Endometrial microvascular endothelial cells (primary cell): ENCODE results near the genes IL18R1 and SLC9A4.

DNA sequence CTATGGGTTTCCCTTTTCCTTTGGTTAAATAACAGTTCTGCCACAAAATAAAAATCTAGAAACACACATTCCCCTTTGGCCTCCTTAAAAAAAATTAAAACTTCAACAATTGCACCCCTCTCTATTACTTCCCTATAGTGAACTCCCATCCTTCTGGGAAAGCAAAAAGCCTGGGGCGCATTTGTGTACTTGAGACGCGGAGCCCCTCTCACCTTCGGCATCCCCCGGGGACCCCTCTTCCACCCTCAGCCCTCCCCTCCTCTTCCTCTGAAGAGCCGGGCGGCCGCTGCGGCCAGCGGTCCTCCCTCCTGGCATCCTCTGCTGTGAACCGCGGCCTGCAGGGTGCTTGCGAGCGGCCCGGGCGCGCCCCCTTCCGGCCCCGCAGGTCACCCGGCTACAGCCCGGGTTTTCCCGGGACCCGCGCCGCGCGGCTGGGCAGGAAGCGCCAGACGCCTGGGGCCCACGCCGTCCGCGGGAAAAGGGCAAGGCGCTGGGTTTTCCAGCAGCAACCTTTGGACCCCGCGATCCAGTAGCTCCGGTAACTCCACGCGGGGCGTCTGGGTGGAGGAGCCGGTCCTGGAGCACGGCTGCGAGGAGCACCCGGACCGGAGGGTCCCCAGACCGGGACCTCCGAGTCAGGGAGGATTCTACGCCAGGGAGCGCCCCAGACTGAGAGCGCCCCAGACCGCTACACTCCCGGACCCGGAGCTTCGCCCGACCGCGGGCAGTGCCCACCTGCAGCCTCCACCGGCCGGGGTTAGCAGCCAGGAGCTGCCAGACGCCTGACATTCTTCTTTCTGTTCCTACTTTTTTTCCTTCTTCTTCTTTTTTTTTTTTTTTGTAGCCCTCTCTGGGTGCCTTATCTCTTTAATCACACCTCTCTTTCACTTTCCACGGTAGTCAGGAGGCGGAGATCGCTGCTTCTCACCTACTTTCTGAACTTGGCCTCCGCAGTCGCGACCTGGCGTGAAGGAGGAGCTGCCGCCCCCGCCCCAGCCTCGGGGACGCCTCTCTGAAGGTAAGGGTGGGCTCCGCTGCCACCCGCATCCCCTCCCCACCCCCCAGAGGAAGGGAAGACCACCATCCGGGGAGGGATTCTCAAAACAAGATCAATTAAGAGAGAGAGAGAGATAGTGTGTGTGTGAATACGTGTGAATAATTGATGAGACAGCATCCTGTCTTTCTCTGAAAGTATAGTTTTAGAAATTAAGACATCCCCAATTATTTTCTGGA, at the start of gene IL18R1:
TSS of gene IL18R1 (plus strand) at position 414 of the 1,233 bp plus-strand sequence.
- RAMPAGE, long total RNA: no peak

DNA sequence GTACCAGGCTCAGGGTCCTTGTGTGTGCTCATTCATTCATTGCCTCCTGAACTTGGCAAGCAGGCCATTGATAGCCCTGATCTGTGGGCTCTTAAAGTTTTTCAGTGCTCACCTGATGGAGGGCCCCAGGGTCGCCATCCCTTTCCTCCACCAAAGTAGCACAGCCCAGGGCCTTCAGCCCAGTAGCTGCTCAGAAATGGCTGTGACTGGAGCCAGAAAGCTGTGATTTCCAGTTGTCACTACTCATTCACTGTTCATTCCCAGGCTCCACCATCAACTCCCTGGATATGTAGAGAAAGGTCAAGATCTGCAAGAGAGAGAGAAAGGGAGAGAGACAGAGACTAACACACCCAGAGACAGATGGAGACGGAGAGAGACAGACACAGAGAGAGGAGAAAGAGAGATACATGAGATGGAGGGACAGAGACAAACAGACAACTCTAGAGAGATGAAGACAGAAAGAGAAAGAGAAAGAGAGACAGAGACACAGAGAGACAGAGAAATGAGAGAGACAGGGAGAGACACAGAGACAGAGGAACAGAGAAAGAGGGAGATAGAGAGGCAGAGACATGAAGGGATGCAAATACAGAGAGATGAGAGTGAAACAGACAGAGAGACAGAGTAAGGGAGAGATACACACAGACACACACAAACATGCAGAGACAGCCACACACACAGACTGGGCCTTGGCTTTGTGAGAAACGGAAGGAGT, 32.0 kb downstream of the IL18R1 start:
- RAMPAGE, long total RNA: no peak

- RAMPAGE, long total RNA: no peak
These were observed at the start of gene SLC9A4 for GRCh38 chr2:102473041-102473544. Gene SLC9A4, plus strand, starts transcription at chr2:102473226.

- RAMPAGE, long total RNA: no peak
These were observed 837 bp upstream of the SLC9A2 start for GRCh38 chr2:102618468-102618964.

DNA sequence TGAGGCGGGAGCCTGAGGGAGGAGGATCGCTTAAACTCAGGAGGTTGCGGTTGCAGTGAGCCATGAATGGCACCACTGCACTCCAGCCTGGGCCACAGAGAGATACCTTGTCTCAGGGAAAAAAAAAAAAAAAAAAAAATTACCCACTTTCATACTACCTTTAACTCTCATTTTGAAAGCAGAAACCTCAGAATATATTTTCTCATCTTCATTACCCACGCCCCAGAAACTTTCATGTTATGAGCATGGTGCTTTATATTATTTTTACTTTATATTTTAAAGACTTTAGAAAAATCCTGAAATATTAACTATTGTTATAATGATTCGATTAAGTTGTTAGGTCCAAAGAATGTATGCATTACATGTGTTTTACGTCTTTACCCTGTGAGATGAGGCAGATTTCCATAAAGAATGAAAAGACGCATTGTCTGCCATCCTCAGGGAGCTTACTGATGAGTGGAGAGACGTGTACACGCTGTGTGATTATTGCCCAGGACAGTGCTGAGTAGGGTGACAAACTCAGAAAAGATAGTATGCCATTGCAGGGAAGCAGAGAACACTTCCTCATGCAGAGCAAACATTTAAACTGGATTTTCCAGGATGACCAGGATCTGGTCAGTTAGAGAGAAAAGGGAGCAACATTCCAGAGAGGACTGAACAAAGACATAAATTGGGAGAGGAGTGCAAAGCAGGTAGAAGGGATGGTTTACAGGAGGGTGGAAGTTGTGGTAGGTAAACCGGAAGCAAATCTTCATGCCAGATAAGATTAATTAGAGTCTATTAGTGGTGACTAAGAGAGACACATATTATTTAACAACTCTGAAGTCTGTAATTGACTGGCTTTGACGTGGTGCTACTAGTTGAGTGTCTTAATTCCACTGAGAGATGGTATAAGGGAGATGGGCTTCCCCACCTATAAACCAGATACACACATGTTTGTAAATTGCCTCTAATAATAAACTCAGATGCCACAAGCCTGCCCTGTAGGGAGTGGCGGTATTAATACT, 2.2 kb downstream of the SLC9A2 start:
- RAMPAGE, long total RNA: no peak

GRCh38 chr2:102664390-102664853, 45.1 kb downstream of the SLC9A2 start:
- RAMPAGE, long total RNA: no peak

DNA sequence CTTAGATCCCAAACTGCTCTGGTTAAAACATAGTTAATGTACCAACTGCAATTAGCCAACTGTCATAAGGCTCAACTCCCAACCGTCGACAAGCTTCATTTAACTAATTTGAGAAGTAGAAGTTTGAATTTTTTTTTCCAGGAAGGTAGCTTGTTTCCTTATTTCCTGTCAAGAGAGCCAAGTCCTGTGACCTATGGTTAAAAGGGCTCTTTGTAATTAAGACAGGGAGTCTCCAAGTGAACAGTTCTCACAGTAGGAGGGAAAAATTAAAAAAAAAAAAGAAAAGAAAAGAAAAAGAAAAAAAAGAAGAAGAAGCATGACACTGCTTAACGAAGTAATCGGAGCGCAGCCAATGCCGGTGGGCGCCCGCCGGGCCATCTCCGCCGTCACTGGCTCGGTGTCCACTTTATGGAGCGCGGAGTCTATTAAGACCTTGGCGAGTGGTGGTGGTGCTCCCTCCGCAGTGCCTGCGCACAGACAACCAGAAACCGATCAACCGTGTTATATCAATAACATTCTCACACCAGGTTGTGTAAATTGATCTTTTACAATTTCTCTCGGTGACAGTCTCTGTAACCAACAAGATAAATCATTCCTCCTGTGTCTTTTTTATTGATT, 197.3 kb upstream of the POU3F3 start:
- RAMPAGE, long total RNA: no peak

DNA sequence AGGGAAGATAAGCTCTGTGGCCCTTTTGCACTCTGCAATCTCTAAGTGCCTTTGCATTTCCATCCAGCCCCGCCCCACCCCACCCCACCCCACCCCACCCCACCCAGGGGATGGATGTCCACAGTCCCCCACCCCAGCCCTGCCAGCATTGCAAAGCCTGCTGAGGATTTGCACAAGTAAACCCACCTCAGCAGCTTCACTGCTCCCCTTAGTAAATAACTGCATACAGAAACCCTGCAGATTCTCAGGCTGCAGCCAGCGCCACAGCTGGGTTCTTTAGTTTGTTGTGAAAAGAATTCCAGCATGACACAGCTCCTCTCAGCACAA, 95.9 kb upstream of the POU3F3 start:
- RAMPAGE, long total RNA: no peak

GRCh38 chr2:104872933-104873775, 19.2 kb downstream of the POU3F3 start:
- RAMPAGE, long total RNA: no peak

GRCh38 chr2:105093488-105093870, 55.6 kb downstream of the MRPS9 start:
- RAMPAGE, long total RNA: no peak

DNA sequence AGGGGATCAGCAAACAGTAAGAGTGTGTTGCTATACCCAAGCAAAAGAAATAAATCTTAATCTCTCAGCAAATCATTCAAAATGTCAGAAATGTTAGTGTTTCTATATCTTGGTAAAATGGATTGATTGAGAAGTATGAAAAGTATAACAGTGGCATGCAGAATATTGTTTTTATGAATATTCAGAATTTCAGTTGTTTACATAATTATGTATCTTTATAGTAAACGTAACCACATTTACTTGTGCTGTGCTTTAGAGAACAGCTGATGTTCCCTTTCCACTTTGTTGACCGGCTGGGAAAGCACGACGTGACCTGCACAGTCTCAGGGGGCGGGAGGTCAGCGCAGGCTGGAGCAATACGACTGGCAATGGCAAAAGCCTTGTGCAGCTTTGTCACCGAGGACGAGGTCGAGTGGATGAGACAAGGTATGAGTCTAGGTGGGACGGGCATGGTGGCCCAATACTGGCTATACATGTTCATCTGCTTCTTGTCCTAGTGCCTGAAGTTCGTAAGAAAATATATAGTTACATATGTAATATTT, 59.1 kb downstream of the MRPS9 start:
- RAMPAGE, long total RNA: no peak

DNA sequence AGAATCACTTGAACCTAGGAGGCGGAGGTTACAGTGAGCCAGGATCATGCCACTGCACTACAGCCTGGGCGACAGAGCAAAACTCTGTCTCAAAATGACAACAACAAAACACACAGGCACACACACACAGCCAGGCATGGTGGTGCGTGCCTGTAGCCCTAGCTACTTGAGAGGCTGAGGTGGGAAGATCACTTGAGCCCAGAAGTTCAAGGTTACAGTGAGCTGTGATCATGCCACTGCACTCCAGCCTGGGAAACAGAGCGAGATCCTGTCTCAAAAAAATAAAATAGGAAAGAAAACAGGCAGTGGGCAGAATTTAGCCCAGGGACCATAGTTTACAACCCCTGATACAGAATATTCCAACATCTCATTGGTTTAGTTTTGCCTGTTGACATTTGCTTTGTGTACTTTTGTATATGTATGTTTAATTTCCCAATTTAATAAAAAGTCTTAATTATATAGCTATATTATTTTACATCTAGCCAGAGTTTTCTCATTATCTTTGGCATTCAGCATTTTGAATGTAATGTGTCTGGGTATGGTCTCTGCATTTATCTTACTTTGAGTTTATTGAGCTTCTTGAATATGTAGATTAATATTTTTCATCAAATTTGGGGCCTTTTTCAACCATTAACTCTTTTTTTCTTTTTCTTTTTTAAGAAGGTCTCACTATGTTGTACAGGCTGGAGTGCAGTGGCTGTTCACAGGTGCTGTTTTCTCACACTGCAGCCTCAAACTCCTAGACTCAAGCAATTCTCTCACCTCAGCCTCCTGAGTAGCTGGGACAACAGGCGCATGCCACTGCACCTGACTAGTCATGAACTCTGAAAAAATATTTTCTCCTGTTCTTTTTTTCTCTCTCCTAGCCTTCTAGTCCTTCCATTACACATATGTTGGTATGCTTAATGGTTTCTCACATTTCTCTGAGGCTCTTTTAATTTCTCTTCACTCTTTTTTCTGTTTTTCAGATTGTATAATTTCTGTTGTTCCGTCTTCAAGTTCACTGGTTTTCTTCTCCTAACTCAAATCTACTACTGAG, 19.3 kb downstream of the C2orf49 start:
- RAMPAGE, long total RNA: no peak

DNA sequence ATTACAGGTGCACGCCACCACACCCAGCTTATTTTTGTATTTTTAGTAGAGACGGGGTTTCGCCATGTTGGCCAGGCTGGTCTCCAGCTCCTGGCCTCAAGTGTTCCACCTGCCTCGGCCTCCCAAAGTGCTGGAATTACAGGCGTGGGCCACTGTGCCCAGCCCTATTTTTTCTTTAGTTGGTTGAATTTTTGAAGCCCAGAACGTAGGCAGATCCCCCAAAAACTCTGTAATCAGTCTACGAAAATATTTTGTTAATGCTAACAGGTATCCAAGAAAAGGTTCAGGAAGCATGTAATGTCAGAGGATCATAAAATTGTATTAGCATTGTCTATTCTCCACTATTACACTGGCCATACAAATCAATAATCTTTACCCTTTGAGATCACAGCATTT, 15.8 kb downstream of the FHL2 start:
- RAMPAGE, long total RNA: no peak

- RAMPAGE, long total RNA: no peak
These were observed 11.9 kb downstream of the FHL2 start for GRCh38 chr2:105387042-105387273.

GRCh38 chr2:105420782-105421502, 22.1 kb upstream of the FHL2 start:
- RAMPAGE, long total RNA: no peak

DNA sequence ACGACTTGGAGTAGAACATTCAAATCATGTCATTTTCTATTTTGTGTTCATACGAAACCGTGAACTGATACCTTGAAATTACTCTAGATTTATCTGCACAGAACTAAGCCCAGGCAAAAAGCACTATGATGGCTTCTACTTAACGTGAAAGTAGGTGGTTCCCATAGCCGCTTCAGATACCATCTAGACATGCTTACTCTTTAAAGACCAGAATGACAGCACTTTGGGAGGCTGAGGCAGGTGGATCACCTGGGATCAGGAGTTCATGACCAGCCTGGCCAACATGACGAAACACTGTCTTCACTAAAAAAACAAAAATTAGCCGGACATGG, 36.5 kb upstream of the FHL2 start:
- RAMPAGE, long total RNA: no peak

DNA sequence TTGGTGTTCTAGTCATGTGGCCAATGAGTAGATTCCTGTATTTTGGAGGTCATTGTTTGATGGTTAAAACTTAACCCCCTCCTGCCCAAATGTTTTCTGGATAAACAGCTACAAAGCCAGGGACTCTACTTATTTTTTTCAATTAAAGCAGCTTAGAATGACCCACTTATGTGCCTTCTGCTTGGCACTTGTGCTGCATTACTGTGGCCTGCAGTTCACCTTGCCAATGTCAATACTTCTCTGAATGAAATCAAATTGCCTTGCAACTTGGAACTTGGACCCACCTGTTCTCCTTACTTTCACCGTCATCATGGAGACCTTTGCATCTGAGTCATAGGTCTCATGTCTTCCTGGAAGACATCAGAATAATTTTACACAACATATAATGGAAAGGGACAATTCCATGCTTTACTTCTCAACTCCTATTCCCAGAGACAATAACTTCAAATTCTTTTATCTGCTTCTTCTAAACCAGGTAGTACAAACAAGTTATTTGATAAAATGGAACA, 92.1 kb upstream of the FHL2 start:
- RAMPAGE, long total RNA: no peak

DNA sequence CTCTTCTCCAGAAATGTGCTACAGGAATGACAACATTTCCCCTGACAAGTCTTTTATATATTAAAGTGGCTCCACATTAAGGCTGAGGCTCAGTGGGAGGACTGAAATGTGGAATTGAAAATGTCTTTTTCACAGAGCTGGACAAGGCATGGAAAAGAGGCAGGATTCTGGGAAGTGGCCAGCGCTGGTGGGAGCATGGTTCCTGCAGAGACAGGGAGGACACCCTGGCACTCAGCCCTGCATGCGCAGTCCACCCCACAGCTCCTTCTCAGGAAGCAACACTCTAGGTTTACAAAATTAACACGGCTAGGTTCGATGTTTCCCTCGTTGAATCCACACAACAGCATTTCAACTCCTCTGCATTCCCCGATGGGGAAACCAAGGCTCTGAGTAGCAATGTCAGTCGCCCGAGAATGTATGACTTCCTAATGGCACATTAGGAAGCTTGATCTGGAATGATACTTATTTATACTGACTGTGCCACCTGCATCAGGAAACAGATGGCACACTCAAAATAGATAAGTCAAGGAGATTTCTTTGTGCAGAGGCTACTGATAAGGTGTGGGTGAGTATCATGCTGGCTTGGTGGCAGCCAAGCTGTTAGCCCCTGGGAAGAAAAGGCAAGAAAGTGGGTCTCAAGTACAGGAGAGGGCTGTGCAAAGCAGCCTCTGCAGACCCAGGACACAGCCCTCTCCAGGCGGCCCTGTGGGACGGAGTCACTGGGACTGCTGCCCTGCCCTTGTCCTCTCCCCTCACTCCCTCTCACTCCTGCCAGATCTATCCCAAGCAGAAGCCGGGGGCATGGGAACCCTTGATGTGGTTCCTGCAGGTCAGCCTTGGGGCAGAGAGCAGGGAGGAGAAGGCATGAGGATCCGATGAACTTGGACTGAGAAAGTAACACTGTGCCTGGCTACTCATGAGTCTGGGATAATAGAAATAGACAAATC, 158.4 kb upstream of the FHL2 start:
- RAMPAGE, long total RNA: no peak

- RAMPAGE, long total RNA: no peak
These were observed 3.4 kb downstream of the NCK2 start for GRCh38 chr2:105747874-105748660.

DNA sequence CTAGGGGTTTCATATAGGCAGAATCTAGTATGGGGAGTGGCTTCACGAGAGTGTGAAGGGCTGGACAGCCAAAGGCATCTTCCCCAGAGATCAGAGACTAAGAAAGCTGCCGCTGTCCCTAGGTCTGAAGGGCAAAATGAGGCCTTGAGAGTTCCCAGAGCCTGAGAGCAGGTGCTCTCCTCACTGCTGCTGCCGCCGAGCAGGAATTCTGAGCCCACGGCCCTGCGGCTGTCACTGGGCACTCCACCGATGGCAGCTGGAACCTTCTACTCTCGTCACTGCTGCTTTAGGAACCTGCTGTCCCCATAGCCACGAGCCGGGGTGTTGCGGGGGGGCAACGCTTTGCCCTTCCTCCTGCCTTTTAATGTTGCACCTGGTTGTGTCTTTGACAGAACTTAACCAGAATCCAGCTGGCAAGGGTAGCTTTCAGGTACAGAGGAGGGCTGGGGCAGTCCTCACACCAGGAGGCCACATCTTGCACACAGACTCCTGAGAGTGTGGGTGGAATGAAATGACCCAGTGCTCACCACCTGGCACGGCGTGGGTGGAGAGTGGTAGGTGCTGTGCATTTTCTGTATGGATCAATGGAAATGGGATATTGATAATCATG, 32.3 kb downstream of the NCK2 start:
- RAMPAGE, long total RNA: no peak